LUHMES (cell line): ENCODE measurements around a stretch of chr6.

- PRO-cap, result no peak
Observed at GRCh38 chr6:158609372-158609930, 35.1 kb downstream of the DYNLT1 start.

GRCh38 chr6:158630683-158631667, 13.6 kb downstream of the DYNLT1 start:
- PRO-cap, result no peak

DNA sequence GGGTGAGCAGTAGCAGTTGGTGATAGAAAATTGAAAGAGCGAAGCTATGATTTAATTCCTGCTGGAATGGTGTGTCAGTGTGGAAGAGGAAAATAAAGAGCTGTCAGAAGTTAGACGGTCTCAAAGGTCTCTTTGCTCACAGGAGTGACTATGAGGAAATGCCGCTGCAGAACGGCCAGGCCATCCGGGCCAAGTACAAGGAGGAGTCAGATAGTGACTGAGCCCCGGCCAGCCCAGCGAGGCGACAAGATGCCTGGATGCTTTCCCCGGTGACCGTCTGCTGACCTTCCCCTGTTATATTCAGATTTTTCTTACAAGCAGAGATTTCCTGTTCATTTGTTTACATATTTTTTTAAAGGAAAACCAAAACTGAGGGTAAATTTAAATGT, 12.9 kb downstream of the DYNLT1 start:
- PRO-cap, result no peak

- PRO-cap, result no peak
Observed at GRCh38 chr6:158640361-158640660, 4.2 kb downstream of the DYNLT1 start.

GRCh38 chr6:158642144-158643174, 2.1 kb downstream of the DYNLT1 start:
- PRO-cap, result no peak

DNA sequence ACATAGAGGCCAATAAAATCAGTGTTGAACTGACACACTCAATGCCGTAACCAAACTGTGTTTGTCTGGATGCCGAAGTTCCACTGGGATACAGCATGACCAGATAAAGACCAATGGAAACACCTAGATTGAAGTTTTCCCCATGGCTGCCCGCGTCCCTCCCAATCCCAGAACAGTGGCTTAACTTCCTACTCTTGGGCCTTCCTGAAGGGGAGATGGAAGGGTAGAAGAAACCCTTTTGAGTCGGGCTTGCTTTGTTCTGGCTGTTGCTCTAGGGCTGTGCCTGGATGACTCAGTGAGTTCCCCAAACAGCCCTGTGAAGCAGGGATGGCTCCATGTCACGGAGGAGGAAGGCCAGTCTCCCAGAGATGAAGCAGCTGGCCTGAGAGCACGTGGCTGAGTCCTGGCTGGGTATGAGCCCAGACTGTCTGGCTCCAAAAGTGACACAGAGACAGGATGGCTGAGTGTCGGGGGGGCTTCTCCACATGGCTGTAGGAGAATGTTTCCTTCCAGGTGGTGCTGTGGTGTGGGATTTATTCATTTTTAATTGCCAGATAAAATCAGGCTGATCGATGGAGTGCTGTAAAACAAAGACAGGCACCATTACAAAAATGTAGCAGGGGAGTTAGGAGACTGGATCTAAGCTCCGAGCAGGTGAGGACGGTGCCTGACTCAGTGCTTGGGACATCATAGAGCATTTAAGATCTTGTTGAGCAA, 4.7 kb downstream of the SYTL3 start:
- PRO-cap, result no peak

DNA sequence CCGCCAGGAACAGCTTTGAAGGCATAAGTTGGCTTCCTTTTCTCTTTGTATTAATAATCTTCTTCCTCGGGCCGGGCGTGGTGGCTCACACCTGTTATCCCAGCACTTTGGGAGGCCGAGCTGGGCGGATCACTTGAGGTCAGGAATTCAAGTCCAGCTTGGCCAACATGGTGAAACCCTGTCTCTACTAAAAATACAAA, 23.8 kb downstream of the SYTL3 start:
- PRO-cap, result no peak

DNA sequence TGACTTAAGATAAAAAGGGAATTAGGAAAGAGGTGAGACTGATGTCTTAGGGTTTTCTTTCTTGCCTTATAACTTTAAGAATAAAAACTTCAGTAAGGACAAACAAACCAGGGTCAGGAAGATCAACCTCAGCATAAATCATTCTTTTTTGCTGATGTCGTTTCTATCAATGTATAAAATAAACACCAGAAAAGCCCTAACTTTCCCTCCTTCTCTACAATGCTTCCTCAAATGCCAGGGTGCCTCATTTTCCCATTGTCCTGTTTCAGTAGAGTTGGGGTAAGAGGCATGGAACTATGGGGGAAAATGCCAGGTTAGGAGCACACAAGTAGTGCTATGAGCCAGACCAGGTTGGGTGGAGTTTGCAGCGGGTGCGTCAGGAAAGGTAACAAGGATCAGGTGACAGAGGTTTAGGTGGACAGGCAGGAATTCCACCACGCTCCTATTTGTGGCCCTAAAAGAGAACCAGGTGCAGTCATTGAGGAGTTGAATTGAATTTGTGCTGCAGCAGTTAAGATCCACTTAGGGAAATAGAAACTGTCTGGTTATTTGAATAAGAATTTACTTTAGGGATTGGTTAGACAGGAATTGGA, 36.4 kb downstream of the SYTL3 start:
- PRO-cap, result no peak

GRCh38 chr6:158711052-158711837, 61.4 kb downstream of the SYTL3 start:
- PRO-cap, result no peak

- PRO-cap, result no peak
Observed at GRCh38 chr6:158737599-158738519, 81.3 kb downstream of the EZR start.

GRCh38 chr6:158771130-158771641, 48.0 kb downstream of the EZR start:
- PRO-cap, result no peak

GRCh38 chr6:158781042-158782042, 37.8 kb downstream of the EZR start:
- PRO-cap, result no peak

DNA sequence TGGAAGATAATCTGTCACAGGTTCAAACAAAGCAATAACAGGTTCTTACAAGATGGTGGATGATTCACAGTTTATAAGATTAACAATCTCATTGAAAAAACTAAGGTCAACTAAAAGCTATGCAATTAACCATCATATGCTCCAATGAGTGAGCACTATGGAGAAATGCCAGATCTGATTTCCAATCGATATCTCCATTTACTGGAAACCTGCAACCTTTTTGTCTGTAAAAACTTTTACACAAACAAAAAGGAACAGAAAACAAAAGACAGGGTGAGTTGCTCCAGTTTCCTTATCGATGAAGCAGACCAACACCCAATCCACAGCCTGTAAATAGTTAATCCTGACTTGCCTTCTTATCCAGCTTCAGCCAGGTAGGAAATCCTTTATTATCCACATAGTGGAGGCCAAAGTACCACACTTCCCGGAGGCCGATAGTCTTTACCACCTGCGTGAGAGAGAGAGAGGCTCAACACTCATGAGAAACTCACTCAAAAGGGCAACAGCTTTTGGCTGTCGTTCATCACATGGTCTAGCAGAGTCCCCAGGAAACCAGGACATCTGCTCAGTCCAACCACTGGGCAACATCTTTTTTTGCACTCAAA, 32.3 kb downstream of the EZR start:
- PRO-cap, result no peak

DNA sequence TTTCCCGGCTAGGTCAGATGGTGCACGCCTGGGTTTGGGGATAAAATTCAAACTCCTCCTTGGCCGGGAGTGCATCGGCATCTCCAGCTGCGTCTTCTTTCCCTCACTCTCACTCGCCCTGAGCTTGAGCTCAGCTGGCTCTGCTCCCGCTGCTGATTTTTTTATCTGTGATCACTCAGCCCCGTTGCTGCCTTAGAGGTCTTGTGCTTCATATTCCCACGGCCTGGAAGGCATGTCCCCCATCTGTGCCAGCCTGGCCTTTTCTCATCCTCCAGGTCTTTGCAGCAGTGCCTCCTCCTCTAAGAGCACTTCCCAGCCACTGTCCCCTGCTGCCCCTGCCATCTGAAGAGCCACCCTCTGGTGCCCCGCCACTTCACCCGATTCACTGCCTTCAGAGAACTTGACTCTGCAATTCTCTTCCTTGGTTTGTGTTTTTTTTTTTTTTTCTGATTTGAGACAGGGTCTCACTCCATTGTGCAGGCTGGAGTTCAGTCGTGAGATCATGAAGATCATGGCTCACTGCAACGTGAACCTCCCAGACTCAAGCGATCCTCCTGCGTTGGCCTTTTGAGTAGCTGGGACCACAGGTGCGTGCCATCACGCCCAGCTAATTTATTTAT, 7.0 kb upstream of the EZR start:
- PRO-cap, result no peak

DNA sequence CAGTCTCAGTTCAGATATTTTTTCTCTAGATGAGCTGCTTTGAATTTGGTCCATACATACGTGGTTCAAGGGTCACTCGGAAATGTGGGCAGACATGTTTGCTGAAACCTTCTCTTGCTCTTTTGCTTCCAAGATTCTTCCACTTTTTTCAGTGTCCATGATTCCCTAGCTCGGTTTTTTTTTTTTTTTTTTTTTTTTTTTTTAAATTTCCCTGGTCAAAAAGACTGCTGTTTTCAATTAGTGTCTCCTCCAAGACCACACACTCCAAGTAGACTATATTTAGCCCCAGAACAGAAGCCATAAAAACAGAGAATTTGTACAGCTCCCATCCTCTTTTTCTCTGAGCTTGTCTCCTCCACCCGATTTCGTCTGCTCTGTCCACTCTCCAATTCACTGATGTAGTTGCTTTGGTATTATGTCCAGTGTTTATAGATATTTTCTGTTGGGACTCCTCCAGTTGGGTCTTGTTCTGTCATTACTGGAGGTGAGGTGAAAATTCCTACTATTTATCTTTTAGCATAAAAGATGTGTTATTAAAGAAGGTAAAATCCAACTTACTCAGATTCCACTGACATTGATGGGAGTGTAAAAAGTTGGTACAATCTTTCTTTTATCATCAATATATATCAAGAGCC, 37.6 kb downstream of the RSPH3 start:
- PRO-cap, result no peak

DNA sequence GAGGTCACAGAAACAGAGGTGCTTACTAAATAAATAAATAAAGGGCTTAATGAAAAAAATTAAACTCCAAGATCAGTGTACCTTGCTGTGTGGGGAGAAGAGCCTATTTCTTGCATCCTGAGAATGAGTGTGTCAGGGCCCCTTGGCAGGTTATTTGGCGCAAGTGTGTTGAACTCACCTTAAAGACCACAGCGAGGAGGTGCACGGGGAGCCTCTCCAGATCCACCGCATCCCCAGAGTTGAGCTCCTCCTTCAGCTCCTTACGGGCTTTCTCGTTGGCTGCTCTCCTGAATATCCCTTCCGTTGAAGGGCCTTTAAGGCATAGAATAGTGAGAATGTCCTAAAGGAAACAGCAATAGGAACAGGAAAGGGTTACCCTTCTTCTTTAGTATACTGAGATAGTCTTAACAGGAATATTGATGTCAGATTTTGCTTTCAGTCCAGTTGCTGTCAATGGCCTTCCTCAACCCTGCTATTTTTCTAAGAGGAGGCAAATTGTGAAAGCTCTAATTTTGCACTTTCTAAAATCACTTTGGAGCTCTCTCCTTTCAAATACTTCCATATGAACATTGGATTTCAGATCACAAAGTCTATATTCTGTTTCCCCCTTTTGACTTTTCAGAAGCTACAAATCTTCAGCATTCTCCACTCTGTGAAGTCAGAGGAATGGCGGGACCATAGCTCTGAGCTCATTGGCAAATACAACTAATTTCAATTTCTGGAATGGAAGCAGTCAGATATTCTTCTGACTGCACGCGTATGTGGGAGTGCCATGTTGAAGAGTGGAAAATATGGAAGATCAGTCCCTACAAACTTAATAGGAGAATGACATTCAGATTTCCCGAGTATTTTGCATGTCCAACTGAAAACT, 3.4 kb downstream of the TAGAP start:
- PRO-cap, result no peak

DNA sequence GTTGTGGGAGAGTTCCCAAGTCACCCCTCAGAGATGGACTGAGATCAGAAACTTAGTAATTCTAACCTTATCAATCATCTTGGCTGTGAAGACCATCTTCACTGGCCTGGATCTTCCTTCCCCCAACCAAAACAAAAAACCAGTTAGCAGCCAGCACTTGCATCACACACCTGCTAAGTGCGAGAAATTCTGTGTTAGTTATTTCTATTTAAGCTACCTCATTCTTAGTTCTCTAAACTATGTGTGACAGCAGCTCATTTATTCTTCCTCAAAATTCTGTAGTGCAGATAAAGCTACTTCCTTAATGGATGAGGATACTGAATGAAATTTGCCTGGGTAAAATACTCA, 18.2 kb upstream of the TAGAP start:
- PRO-cap, result no peak

- PRO-cap, result no peak
Observed at GRCh38 chr6:159063858-159064188, 19.0 kb upstream of the TAGAP start.

GRCh38 chr6:159068857-159069421, 24.1 kb upstream of the TAGAP start:
- PRO-cap, result no peak

GRCh38 chr6:159467508-159468327, 225.3 kb downstream of the SOD2 start:
- PRO-cap, result no peak